Tongue (tissue), 2 donors: Measurements from ENCODE around the genes UNC119, FLOT2 and TAOK1.

- RAMPAGE, long total RNA, result no peak
Measured at GRCh38 chr17:28497917-28498219, 8.3 kb upstream of the FOXN1 start.

DNA sequence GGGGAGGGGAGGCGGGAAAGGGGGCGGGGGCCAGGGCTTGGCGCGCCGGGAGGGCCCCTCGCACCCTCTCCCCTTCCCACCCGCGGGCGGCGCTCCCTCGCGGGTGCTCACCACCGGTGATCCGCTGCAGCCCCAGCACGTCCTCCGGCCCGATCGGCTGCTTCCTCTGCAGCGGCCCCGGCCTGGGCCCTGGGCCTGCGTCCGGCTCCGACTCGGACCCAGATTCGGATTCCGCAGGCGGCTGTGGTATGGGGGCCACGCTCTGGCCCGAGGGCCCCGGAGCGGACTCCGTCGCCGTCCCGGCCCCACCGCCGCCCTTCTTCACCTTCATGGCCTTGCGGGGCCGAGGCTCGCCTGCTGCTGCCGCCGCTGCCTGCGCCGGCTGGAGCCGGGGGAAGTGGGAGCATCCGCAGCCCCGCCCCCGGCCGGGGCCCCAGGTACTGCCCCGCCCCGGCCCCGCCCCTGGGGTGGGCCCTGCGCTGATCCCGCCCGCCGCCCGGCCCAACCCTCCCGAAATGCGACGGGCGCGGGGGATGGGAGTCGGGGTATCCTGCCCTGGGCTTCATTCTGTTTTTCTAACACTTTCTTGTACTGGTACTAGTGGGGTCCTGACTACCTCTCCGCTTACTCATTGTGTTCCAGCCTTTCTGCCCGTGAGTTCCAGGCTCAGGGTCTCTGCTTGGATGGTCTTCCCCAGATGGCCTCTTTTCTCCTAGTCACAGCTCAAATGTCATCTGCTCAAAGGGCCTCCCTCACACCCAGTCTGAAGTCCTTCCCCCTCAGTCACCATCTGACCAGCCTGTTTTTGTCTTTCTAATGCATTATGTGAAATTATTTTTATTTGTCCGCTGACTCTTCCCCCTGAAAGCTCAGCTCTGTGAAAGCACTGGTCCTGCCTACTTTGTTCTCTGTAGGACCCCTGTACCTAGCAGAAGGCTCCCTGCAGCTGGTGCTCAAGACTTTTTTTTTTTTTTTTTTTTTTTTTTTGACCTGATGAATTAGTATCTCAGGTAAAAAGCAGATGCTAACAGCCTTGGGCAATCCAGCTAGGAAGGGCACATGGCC is at the start of gene UNC119:
TSS of gene UNC119 (minus strand) at position 398 of the 1,065 bp plus-strand sequence.
- RAMPAGE, long total RNA, result no peak

- RAMPAGE, long total RNA, result no peak
Measured at GRCh38 chr17:28612212-28612597, 1.8 kb downstream of the RSKR start.

GRCh38 chr17:28612989-28614036 is 672 bp downstream of the RSKR start:
- RAMPAGE, long total RNA, result no peak

GRCh38 chr17:28747530-28748135 is 3.8 kb downstream of the TRAF4 start:
- RAMPAGE, long total RNA, result no peak

DNA sequence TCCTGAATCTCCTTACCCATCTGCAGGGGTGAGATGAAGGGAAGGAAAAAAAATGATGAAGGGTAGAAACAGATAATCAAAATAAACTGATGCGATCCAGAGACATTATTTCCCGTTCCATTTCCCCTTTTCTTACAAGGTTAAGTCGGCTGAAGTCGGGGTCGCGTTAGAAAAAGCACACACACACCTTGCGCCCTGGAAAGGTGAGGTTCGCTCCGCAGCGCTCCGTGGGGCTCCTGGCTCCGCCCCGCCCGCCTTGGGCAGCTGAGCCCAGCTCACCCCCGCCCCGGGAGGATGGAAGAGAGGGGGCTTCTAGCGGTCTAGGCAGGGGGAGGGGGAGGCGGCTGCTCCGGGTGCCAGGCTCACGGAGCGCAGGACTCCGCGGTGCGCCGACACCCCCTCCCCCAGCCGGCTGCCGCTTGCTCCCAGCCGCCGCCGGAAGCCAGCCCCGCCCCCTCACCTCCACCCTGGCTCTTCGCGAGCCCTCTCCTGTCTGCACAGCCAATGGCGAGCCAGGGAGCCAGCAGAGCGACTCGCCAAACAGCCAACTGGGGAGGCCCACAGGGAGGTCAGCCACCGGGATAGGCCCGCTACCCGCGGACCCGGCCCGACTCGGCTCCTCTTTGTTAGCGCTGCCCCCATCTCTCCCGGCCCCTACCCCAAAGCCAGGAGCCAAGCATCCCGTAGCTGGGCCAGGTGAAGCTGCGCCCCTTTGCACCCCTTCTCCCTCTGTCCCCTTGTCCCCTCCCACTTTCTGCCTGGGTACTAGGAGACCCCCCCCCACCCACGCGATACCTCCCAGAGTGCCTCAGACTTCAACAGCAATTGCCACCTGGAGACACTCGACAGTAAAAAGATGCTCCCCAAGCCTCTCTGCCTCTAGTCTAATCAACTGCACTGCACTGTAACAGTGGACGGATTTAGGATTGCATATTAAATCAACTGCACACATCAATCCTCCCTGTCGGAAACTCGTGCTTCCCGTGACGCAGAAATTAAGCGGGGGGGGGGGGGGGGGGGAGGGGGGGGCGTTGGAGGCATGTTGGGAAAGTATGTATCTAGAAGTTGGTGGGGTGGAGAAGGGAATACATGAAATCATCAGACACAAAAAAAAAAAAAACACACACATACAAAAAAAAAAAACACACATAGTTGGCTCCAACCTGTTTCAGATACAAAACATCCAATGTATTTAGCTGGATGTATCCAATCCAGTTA is 30.2 kb downstream of the FAM222B start:
- RAMPAGE, long total RNA, result no peak

GRCh38 chr17:28857698-28858609 is 3.1 kb downstream of the ERAL1 start:
- RAMPAGE, long total RNA, result no peak

DNA sequence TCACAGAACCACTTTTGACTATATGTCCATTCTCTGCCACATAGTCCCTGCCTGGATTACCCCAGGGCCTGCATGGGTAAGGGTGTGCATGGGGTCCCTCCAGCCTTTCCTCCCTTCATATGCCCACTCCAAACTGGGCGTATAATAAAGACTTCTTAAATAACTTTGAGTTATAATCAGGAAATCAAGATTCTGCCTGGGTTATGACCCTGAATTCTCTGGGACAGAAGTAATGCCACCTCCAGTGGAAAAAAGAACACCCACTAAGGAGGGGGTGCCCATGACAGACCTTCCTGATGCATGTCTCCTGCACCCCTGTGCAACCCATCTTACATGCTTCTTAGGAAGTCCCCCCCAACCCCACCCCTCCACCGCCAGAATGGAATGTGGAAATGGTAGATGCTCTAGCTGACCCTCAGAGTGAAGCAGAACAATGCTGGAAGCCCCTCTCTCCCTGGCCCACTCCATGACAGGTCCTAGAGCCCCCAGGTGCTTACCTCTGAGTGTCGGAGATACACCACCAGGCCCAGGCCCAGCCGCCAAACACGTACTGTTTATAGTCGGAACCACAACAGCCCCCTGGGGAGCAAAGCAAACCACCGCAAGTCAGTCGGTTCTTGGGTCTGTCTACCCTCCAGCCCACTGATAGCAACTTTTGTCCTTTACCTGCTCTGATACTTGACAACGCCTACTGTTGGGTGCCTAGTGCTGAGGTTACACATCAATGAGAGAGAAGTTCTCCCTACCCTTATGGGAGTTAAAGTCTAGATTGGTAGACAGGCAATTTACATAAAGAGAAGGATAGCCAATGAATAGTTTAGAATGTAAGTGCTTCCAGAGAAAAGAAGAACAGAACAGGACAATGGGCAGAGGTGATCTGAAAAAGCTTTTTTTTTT is 8.8 kb downstream of the FLOT2 start:
- RAMPAGE, long total RNA, result no peak

DNA sequence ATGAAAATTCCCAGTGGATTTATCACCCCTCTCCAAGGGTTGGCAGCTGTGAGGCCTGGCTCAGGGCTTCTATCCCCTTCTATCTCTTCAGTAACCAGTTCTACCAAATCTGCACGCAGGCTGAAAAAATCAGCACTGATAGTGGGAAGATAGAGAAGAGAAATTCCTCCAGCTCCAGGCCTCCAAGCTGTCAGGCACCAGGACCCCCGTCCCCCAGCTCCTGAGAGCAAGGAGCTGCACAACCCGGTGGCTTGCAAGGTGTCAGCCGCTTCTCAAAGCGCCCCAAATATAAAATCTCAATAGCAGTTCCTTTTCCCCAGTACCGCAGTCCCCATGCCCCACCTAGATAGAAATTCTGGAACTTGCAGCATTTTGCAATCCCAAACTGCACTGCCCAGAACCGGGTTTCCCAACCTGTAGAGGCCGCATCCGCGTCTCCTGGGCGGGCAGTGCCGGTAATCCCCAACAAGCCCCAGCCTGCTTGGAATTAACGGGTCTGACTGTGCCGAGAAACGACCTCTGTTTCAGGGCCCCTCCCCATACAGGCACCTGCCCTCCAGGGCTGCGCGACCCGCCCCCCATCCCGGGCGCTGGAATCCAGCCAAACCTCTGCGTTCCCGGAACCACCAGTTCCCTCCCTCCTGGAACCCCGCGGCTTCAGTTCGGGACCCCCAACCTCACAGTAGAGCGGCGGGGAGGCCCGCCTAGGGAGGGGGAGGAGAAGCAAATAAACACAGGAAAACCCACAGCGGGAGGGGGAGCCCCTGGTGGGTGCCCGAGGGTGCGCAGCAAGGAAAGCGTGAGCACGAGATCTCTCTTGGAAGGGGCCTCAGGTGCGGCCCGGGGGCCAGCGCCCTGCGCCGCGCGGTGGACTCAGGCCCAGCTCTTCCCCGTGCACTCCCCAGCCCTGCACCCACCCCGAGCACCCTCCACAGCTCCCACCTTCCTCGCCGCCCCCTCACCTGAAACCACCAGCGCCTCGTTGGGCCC is 674 bp downstream of the FLOT2 start:
- RAMPAGE, long total RNA, result no peak

- RAMPAGE, long total RNA, result no peak
Measured at GRCh38 chr17:28897554-28898653, at the start of gene FLOT2. TSS of gene FLOT2 (minus strand) at chr17:28897733.

DNA sequence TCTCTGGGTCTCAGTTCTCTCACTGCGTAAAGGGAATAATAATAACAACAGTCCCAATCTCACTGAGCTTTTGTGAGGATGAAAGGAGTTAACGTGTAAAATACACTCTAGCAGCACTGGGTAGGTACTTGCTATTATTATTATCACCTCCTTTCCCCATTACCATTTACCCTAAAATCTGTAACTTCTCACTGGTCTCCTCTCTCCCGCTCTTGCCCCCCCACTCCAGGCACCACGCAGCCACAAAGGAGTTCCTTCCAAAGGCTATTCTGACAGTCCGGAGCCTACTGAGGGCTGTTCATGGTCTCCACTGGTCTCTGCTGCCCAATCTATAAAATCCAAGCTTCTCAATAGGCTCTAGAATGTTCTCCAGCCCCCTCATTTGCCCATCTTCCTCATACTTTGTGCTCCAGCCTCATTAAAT is 1.1 kb downstream of the DHRS13 start:
- RAMPAGE, long total RNA, result no peak

GRCh38 chr17:28934812-28935567 is 16.3 kb downstream of the PHF12 start:
- RAMPAGE, long total RNA, result no peak

DNA sequence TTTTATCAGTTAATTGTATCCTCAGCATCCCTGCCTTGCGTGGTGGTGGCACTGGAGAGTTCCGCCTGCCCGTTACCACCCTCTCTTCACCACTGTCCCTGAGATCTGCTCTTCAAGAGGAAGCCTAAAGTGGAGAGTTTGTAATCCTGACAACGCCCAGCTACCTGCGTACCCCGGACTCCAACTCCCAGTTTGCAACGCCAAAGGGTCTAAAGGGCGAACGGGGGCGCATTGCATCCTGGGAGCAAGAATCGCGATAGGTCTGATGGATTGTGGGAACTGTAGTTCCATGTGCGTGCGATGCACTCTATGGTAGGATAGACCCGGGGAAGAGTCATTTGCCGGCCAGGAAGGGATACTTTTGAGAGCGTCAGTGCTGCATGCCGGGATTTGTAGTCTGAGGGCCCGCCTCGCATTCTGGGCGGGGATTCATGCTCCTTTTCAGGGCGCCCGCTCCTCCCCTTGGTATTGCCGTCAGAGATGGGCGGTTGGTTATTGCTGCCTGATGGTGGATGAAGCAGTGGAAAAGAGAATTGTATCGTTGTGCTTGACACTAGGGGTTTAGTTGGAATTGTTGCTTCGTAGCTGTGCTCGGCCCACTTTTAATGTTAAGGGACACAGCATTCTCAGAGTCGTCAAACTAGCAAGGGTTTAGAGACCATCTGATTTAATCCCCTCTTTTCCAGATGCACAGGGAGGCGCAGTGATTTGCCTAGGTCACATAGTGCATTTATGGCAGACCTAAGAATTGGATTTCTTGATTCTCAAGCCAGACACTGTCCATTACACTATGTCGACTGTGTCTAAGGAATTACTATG is 1.1 kb upstream of the PHF12 start:
- RAMPAGE, long total RNA, result no peak

DNA sequence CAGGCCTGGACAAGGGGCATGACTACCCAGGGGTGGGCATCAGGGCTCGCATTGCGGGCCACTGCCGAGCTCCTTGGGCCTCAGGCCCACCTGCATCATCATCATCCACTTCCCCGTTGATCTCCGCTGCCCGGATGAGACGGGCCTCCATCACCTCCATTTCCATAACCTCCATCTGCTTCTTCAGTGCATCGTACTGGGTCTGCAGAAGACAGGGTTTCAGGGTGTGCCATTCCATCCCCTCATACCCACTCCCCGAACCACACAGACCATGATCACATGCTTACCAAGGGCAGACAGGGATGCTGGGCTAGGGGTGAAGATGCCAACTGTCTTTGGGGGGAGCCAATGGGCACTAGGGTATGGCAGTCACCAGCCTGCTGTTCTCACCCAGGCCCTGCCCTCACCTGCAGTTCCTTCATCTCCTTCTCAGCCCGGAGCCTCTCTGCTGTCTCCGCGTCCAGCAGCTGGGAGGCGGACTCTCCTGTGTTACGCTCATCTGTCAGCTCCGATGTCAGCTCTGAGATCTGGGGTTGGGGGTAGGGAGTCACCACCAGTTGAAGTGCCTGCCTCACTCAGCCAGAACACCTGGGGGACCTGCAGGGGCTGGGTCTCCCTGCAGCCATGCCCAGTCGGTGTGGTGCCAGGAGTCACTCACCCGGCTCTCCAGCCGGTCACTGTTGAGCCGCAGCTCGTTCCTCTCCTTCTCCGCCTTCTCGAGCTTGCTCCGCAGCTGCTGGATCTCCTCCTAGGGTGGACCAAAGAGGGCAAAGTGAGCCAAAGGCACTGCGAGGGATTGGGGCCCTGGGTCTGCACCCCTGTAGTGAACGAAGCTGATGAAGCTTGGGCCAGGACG is 55.0 kb downstream of the PIPOX start:
- RAMPAGE, long total RNA, result no peak

DNA sequence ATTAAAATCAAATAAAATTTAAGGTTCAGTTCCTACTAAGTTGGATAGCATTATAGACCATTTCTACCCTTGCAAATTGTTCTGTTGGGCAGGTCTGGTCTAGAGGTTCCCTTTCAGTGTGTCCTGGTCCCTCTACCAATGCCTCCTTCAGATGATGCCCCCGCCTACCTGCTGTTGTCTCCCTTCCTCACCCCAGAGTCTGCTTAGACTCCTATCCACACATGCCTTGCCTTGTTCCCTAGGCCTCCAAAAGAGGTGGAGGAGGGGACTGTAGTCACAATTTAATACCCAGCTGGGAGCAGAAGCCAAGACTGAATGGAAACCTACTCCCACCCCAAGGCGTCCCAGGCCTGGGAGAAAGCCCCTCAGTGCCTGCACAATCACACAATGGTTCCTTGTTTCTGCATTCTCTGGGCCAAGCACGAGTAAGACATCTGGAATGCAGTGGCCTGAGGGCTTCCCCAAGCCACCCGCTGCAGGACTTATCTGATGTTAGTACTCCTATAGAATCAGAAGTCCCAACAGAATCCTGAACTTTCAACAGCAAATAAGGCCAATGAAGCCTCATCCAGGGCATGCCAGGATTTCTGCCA is 28.8 kb downstream of the MYO18A start:
- RAMPAGE, long total RNA, result no peak

DNA sequence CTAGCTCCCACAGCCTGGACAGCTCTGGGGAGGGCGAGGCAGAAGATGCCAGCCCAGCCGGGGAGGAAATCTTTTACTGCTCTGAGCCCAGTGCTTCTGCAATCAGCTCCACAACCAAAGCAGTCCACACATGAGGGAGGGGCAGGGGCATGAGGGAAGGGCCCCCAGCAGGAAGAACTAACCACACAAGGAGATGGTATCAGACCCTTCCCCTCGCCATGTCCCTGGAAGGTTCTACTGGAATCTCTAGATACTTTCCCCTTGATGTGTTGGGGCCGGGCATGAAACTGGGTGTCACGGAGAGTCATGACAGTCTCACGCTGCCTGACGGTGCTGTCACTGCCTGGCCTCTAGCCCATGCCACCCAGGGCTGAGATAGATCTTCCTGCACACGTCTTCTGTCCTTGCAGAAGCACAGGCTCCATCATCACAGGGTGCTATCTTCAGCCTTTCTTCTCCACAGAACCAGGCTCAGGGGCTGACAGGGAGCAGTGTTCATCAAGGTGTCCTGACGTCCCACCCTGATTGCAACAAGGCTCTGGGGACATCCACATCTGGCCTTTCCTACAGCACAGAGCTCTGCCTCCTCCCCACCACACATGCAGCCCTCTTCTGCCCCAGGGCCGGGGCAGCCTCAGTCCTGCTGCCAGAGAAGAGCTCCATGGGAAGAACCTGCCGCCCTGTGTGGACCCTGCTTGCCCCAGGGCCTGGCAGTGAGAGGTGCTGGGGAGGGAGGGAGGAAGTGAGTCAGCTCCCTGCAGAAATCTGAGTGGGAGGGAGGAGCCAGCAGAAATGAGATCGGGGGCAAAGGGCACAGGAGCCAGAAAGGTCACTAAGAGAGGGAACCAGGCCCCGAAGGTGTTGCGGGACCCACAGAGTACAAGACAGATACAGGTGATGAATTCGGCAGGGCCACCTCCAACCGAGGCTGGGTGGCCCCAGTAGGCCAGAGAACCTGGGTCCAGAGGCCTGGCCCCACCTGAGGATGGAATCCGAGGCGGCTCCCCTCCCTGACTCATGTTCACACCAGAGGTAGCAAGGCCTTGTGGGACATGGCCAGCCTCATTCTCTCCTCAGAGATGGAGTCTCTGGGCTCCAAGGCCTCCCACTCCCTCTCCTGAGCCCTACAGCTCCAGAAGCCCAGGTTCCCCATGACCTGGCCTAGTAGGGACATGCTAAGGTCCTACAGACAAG is 25.1 kb downstream of the MYO18A start:
- RAMPAGE, long total RNA, result no peak

DNA sequence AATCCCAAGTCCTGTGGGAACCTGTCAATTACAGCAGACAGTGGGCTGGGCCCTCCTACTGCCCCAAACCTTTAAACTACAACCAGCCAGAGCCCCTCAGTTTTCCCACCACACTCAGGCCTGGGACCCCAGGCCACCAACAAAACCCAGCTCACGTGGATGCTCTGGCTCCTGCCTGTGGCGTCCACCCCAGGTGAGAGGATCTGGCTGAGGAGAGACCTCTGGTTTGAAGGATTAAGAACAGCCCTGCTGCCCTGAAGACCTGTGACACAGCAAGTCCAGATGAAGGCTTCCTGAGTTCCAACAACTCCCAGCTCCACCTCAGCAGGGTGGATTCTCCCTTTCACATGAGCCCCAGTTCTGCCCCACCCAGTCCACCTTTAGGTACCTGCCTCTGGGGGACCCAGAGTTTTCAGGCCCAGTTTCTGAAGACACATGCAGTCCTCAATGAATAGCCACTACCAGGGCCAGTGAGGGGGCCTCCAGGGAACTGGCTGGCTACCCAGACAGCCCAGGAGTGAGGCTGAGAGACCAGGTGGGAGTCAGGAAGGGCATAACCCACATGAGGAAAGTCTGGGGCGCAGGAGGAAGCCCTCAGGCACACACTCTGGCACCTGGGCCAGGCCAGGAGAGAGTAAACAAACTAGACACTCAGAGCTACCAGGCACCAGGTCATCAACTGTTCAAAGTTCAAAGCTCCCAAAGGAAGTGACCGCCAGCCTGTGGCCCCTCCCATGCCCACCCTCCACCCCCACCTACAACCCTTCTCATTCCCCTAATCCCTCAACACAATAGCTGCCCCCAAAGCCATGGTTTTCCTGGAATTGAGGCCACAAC is 2.3 kb downstream of the MYO18A start:
- RAMPAGE, long total RNA, result no peak

GRCh38 chr17:29195229-29195833 is 15.1 kb upstream of the MYO18A start:
- RAMPAGE, long total RNA, result no peak

DNA sequence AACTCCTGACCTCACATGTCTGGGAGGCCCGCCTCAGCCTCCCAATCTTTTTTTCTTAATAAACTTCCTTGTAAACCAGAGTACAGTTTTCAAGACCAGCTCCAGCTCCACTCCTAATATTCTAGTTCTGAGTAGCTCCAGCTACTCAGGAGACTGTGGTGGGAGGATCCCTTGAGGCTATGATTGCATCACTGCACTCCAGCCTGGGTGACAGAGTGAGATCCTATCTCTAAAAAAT is 42.5 kb upstream of the TAOK1 start:
- RAMPAGE, long total RNA, result no peak

- RAMPAGE, long total RNA, result no peak
Measured at GRCh38 chr17:29390287-29390448, at the start of gene TAOK1. TSS of gene TAOK1 (plus strand) at chr17:29390363.